CD14-positive monocyte (primary cell): ENCODE measurements around the gene LINS1.

- CAGE, long polyA plus RNA = no peak
Measured at GRCh38 chr15:99720442-99720863, 12.8 kb downstream of the LYSMD4 start.

DNA sequence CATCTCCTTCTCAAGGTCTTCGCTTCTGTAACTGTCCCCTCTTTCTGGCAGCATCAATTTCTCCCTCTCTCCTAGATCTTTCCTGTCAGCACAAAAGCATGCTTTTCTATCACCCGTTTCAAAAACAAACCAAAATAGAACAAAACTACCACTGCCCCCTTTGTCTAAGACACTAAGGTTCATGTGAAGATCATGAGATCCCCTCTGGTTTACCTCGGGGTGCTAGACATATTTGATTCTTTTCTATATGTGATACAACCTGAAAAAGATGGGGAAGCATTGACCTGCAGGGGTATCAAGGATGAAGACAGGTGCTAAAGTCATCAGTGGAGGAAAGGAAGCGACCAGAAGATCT is 12.4 kb downstream of the LYSMD4 start:
- CAGE, long polyA plus RNA = no peak

DNA sequence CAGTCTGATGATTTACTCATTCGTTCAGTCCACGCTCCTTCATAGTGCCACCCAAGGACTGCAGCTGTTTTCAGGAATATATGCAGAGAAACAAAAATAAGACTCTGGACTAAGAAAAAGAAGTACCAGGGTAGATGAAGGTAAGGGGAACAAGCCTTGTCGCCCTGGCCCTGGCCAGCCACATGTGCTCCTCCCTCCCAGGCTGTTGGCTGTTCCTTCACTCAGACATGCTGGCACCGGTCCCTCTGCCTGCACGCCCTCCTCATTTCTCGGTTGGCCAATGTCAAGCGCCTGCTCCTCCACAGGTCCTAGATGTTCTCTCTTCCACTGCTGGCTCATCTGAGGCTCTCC is 288.4 kb upstream of the LYSMD4 start:
- CAGE, long polyA plus RNA = no peak

DNA sequence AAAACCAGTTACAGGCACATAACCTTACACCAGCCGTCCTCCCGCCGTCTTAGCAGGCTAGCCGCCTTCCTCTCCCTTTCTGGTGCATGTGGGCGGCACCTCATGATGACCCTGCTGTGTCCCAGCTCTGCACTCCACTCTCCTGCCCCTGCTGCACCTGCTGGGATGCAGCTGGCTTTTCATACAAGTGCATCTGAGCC is 216.5 kb downstream of the ADAMTS17 start:
- CAGE, long polyA plus RNA = no peak

DNA sequence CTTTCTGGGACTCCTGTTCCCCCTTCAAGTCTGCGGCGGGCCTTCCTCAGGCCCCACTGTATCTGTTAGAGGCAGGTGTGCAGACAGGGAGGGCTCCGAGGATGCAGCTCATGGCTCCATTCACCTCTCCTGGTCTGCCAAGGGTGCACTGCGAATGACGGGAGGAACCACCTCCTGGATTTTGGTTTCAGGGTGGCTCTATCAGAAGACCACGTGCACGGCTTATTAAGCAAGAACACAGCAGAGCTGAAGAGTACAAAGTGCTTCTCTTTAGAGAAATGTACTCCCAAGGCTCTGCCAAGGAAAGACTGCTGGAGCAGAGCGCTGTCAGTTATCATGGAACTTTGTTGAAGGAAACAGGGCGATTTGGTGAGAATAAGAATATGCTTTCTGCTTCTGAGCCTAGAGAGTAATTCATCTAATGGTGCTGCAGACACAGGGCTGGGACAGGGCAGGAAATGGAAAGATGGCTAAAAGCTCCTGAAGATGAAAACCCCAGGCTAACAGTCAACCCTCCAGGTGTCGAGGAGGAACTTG is 173.6 kb downstream of the ADAMTS17 start:
- CAGE, long polyA plus RNA = no peak

DNA sequence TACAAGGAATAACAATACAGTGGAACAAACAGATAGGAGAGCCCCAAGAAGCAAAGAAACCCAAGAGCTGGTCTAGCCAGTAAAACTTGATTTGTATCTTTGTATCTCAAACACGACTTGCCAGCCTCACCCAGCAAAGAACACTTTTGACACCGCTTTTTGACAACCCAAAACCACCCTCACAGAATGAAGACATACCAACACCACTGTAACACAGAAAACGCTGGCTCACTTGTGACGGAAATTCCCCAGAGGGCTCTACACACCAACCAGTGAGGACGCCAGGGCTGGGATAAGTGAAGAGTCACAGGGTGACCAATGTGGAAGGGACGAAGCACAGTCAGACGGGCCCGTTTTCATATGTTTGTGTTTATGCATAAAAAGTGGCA is 94.5 kb downstream of the ADAMTS17 start:
- CAGE, long polyA plus RNA = no peak

- CAGE, long polyA plus RNA = no peak
Measured at GRCh38 chr15:100346703-100347345, 5.0 kb upstream of the ADAMTS17 start.

DNA sequence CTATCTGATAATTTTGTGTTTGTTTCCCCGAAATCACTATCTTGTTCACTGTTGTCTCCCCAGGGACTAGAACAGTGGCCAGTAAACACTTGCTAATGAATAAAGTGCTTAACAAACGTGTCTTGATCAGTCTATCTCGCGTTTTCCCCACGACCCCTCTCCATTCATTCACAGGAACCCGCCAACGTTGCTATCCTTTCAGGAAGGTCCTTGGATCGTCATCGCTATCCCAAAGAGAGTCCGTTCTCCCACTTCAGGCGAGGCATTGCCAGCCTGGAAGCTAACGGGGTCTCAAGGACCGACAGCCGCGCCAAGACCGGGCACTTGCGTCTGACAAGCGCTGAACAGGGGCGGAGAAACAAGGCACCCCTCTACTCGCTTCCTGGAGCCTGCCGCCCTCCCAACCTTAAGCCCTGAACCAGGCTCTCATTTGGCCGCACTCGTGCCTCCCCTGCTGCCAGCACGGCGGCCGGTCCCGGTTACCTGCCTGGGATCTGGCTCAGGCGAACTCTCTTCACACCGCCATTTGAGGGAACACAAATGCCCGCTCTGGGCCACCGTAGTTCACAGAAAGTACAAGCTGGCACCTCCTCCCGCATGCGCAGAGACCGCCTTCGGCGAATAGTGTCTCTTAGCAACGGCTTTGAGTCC is at the start of gene LINS1:
Gene LINS1, minus strand, starts transcription at position 551 of the 651 bp plus-strand sequence.
- CAGE, long polyA plus RNA = no peak

DNA sequence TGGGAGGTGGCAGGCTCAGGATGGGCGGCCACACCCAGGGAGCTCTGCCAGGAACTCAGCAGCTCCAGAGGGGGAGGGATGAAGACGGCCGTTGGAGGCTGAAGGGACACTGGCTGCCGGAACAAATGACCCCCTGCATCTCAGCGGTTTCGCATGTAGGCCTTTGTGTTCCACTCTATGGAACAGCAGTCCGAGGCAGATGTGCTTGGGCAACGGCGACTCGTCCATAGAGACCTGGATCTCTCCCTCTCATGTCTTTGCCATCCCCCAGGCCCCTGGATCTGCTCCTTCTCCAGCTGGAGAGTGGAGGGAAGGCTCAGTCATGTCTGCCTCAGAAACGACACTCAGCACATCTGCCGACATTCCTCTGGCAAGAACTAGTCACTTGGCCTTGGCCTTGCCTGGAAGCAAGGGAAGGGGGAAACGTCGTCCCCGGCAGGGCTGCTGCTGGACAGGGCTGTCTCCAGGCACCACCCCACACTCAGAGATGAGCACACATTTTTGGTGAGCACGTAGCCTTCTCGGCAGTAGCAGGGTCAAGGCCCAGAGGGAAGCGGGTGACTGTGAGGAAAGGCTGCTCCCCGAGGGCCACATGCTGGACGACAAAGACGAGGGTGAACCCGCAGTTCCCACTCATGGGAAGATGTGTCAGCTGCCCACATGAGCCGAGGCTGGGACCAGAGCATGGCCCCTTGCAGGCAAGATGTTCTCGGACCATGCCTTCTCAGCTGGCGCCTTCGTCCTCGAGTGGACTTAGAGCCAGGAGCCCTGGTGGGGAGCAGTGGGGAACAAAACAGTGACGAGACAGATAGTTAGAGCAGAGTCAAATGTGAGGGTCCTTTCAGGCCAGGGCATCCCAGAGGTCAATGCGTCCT is 83.9 kb downstream of the ASB7 start:
- CAGE, long polyA plus RNA = no peak

DNA sequence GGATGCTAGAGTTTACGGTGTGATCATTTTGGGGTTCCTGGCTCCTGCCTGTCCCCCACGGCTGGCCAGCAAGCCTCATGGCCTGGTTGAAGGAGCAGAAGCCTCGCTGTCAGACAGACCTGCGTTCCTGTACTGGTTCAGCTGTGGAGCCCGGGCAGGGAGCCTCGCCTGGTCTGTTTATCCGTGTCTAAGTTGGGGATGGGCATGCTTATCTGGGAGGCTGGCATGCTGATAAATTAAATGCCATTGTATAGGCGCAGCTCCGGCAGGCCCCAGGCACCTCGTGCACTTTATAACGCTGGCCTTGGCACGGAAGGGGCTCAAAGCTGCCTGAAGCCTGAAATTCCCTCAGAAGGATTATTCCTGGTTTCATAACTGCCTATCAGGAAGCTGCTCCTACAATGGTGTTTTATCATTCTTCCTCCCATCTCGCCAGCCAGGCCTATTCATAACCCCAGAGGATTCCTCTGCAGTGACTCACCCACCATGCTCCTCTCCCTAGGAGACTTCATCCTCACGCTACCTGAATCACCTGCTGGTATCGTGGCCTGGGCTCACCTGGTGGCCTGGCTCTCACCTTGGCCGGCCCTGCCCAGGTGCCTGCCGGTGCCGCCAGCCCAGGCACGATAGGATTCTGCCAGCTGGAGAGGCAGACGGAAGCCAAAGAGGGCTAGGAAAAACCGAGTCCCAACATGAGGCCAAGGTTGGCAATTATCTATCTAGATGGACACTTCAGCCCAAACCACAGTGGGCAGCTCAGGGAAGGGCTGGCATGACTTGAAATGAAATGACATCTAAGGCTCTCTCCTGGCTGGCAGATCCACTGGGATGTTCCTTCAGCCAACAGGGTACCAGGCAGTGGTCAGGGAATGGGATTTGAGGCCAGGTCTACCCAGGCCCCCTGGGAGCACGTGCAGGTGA is 111.1 kb downstream of the ASB7 start:
- CAGE, long polyA plus RNA = no peak

GRCh38 chr15:100715869-100716237 is 113.5 kb downstream of the ASB7 start:
- CAGE, long polyA plus RNA = no peak

DNA sequence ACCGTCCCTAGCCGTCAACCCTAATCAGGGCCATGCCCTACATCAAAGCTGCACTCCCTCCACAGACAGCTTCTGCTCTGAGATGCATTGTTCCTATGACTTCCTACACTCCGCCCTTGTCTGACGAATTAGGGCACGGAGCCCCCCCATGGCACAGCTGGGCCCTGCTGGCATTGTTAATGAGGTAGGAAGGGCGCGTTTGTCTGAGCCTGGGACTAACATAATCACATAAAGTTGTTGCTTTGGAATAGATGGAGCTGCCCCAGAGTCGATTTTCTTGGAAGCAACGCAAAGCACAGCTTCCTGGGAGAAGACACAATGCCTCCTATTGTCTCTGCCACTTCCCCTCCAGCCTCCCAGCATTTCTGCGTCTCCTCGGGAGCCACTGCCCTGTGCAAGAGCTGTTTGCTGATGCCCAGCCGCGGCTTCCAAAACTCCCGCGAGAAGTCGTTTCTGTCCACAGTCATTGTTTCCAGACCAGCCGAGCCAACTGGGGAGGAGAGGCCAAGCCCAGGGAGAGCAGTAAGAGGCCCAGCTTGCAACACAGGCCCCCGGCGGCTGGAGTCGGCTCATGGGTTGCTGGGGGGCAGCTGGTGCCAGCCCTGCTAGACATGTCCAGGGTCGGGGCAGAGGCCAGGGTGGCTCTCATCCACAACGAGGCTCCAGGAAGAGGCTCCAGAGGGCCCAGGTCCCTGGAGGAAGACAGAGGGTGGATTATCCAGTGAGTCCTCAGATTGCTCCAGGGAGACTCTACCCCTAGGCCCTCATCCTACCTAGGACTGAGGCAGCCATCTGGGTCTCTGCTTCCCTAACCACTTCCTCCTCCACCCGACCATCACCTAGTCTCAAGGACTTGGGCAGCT is 18.0 kb upstream of the ALDH1A3 start:
- CAGE, long polyA plus RNA = no peak

DNA sequence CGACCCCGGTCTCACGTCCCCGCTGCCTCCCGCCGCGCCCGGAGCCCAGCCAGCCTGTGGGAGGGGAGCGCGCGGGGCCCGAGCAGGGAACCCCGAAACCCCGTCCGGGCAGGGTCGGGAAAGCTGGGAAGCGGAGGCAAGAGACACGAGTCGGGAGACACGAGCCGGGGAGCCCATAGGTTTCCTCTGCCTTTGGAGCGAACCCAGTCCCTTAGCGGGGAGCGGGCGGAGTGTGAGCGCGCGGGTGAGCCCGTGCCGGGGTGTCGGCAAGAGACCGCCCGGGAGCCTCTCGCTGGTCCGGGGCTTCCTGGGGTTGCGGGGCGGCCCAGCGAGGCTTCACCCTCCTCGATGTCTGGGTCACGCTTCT is 483 bp downstream of the LRRK1 start:
- CAGE, long polyA plus RNA = no peak

- CAGE, long polyA plus RNA = no peak
Measured at GRCh38 chr15:101062557-101063174, 143.5 kb downstream of the LRRK1 start.

- CAGE, long polyA plus RNA = no peak
Measured at GRCh38 chr15:101085811-101086300, 166.0 kb downstream of the CHSY1 start.

DNA sequence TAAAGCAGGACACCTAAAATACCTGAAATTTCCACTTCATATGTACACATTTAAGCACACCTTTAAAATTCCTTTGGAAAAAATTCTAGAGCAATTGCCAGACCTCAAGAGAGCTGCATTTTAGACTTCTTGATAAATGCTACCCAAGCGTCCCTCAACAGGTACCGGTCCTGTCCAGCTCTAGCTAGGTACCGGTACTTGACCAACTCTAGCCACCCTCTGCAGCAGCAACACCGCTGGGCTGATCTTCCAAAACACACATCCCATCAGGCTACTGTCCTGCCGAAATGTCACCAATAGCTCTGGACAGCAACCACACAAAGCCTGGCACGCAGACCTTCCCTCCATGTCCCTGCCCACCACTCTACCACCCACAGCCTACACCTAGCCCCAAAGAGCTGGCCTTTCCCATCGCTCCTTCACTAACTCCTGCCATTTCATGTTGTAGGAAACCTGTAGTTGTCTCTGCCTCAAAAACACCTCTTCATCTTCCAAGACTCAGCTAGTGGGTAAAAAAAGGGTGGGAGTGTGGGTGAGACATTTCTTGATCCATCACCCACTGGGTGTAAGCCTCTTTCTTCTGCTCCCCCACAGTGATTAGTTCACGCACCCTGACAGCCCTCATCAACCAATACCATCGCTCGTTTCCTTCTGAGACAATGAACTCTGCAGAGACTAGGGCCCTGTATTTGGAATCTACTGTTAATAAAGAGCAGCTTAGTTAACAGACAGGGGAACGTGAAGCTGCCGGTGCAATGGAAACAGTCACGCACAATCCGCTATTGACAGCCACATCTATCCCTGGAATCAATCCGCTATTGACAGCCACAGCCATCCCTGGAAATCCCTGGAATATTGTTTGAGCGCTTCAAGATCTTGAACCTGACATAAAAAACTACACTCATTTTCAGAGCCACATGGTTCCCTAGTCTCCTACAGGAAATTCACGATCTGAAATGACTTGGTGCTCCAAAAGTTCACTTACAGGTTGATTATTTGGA is 6.7 kb downstream of the CHSY1 start:
- CAGE, long polyA plus RNA = no peak

- CAGE, long polyA plus RNA = no peak
Measured at GRCh38 chr15:101277838-101278960, 914 bp upstream of the SELENOS start.

GRCh38 chr15:101281224-101282199 is 4.2 kb upstream of the SELENOS start:
- CAGE, long polyA plus RNA = no peak

DNA sequence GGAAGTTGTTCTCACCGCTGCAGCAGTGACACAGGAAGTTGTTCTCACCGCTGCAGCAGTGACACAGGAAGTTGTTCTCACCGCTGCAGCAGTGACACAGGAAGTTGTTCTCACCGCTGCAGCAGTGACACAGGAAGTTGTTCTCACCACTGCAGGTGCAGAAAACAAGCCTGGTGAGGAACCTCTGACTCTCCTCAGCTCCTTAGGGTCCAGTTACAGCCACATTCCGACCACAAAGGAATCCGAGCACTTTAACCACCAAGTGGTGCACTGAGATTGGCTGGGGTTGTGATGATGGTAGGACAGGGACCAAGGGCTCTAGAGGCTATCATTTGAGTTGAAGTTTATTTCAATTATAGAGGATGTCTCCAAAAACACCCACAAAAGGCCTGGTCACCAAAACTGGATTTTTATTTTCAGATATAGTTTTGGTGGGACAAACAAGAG is 39.3 kb upstream of the SNRPA1 start:
- CAGE, long polyA plus RNA = no peak

GRCh38 chr15:101384638-101385240 is 89.7 kb upstream of the SNRPA1 start:
- CAGE, long polyA plus RNA = no peak